ENCODE measurements around the gene RABGEF1.

DNA sequence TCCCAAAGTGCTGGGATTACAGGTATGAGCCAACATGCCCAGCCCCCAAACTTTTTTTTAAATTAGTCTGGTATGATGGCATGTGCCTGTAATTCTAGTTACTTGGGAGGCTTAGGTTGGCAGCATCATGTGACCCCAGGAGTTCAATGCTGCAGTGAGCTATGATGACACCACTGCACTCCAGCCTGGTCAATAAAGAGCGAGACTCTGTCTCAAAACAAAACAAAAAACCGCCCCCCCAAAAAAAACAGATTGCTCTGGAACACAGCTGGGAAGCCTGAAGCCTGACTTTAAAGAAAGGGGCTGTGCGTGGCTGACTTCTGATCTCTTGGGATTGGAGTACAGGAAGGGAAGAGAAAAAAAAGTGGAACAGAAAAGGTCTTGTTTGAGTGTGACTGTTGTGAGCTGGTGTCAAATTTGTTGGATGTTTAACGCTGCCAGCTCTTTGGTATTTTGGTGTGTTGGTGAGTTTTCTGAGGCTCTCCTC is 20.7 kb upstream of the TPST1 start:
- RRBS, result no CpG with 5 or more reads among the region's 4 CpGs

DNA sequence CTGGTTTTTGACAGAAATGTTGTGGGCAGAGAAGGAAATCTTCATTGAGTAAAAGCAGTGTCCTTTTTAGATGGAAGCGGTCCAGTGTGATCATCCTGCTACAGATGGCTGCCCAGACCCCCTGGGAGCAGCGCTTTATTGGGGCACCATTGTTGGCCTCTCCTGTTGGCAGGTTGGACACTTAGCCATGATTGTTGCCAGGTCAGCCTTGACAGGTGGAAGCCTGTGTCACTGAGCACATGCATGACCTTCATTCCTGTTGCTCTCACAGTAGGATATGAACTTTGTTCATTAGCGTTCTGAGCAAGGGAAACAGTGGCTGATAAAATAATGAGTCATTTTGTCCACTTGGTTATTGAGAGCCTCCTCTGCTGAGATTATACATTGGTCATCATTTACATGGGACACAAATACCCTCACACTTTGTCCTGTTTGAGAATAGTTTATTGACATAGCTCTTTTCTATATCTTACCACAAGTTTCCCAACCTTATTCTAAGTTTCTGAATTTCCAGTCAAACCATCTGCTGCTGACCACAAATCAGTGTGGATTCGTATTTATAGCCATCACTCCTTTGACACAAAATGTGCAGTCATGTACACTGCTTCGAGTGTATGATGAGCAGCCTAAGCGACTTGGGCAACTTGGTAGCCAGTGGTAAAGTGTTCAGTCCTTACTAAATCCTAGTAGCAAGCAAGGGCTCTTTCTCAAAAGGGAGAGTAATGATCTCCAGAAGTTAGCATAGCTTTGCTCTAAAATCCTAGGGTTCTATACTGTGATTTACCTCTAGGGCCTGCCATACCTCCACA is 102.6 kb downstream of the TPST1 start:
- RRBS, result no CpG with 5 or more reads among the region's 6 CpGs

DNA sequence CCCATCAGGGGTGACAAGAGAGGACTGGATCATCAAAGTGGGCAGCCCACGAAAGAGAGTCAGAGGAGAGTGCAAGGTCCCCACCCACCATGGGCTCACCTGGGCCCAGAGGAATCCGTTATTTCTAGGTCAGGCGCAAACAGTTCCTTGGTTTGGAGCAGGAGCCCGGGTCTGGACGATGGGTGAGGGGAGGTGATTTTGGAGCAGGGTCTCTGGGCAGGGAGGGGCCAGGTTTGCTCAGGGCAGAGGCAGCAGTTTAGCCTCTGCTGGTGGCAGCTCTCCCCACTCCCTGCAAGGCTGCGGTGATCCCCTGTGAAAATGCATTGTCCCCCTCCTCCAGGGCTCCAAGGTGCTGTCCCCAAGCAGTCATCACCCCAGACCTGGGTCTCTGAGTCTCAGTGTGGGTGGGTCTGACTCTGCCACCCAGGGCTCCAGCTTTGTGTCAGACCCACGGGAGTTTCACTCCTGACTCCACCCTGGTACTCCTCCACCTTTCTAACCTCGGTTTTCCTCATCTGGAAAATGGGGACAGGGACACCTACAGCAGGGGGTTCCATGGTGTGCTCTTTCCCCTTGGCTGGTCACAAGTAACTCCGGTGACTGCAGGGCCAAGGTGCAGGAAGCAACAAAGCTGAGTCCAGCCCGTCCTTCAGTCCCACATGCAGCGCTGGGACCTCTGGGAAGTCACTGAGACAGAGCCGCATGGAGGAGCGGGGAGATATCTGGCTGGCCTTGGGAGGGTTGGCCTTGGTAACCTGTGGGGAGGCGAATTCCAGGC is 42.0 kb upstream of the RABGEF1 start:
- RRBS, result no CpG with 5 or more reads among the region's 14 CpGs

GRCh38 chr7:66739983-66740846 is at the start of gene RABGEF1:
RABGEF1 (plus strand) TSS chr7:66740733.
- RRBS, result 1% methylated on average over 18 of the region's 76 CpGs

GRCh38 chr7:66921916-66922591 is 1.0 kb downstream of the TMEM248 start:
- RRBS, result no CpG with 5 or more reads among the region's 15 CpGs

- RRBS, result no CpG with 5 or more reads among the region's 17 CpGs
These were observed 29.9 kb downstream of the TMEM248 start for GRCh38 chr7:66950526-66951628.

DNA sequence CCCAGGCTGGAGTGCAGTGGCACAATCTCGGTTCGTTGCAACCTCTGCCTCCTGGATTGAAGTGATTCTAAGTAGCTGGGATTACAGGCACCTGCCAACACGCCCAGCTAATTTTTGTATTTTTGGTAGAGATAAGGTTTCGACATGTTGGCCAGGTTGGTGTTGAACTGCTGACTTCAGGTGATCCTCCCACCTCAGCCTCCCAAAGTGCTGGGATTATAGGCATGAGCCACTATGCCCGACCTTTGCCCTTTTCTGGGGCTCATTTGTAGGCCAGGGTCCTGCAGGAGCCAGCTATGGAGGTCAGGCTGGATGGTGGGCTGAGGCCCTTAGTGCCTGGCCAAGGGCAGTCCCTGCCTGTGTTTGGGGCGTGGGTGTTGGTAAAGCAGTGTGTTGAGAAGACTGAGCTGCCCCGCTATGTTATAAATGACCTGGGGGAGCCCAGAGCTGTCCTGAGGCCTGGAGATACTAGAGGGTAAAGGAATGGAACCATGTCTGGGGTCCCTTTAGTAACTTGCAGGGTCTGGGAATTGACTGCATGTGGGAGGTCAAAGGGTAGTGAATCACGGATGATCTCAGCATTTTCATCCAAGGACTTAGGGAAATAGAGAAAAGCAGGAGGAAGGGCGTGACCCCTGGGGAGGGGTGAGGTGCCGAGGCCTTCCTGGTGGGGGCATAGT is 31.2 kb downstream of the TMEM248 start:
- RRBS, result no CpG with 5 or more reads among the region's 10 CpGs

GRCh38 chr7:66975437-66975564 is 20.1 kb downstream of the SBDS start:
- RRBS, result no CpG with 5 or more reads among the region's 3 CpGs

GRCh38 chr7:67937472-67938139 is 660.9 kb downstream of the SPDYE21 start:
- RRBS, result no CpG with 5 or more reads among the region's 7 CpGs

- RRBS, result no CpG with 5 or more reads among the region's 4 CpGs
These were observed 737.9 kb downstream of the SPDYE21 start for GRCh38 chr7:68014726-68014925.

GRCh38 chr7:68543181-68543696 is 1055.0 kb upstream of the AUTS2 start:
- RRBS, result no CpG with 5 or more reads among the region's 6 CpGs

- RRBS, result no CpG with 5 or more reads among the region's 6 CpGs
These were observed 1036.2 kb upstream of the AUTS2 start for GRCh38 chr7:68562045-68562511.

- RRBS, result no CpG with 5 or more reads among the region's 13 CpGs
These were observed 63.7 kb upstream of the AUTS2 start for GRCh38 chr7:69534585-69534971.

- RRBS, result no CpG with 5 or more reads among the region's 3 CpGs
These were observed 47.5 kb downstream of the AUTS2 start for GRCh38 chr7:69645772-69646139.

DNA sequence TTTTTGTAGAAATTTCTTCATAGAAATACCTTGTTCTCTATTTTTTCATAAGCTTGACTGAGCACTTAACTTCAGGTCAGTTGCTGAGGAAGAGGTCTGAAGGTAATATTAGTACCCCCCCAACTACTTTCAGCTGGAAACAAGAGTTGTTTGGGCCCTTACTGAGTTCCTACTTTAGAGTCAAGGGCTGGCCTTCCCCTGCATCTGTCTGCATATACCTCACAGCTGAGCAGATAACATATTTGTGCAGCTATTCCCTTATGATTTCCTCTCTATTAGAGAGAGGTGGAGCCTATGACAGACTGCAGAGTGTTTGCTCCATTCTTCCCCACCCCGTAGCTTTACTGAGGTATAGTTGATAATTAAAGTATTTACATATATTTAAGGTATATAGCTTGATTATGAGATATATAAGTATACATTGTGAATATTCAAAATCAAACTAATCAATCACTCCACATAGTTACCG is 355.5 kb downstream of the AUTS2 start:
- RRBS, result no CpG with 5 or more reads among the region's 2 CpGs

GRCh38 chr7:70497396-70497931 is 634.5 kb upstream of the GALNT17 start:
- RRBS, result no CpG with 5 or more reads among the region's 6 CpGs

DNA sequence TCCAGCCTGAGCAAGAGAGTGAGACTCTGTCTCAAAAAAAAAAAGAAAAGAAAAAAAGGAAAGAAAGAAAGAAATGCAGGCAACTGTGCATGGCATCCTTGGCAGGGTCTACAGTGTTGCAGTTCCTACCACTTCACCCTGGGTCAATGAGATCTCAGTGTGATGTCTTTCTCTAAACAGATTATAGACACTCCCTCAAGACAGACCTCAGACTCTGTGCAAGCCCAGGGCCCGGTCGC is 471.9 kb upstream of the GALNT17 start:
- RRBS, result no CpG with 5 or more reads among the region's 2 CpGs

DNA sequence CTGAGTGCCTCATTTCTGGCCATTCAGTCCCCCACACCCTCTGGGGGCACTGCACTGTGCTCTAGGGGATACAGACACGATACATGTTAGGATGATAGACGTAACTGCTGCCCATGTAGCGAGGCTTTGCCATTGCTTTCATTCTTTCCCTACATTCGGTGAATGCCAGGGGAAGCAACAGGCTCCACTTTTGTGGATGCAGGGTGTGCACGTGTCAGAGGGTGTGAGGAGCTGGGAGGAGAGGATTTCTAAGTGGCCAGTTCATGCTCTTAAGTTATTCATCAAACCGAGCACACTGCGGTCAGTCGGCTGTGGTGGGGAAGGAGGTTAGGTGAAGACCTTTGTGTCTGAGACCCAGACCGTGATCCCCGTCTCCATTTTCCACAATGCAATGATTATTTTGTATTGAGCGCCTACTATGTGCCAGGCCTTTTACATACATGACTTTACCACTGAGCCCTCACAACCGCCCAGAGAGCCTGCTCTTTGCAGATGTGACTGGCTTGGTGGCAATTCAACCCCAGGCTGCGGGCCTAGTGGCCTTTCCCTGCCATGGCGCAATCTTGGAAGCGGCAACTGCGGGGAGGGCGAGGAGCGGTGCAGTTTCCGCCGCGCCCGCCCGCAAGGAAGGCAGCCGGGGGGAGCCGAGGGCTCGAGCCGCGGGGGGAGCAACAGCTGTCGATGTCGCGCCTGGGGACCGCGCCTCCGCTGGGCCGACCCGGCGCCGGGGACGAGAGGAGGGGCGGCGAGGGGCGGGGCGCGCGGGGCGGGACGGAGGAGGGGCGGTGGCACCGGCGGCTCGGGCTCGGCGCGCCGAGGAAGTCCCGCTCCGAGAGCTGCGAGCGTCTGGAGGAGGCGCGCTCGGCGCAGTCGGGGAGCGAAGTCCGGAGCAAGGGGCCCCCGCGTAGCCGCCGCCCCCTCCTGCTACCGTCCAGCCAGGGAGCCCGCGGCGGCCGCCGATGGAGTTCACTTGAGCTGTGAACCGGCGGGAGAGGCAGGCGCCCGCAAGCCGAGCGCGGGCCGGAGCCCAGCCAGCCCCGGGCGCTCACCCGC is 438.4 kb upstream of the GALNT17 start:
- RRBS, result under 1% methylated on average over 53 of the region's 87 CpGs

- RRBS, result no CpG with 5 or more reads among the region's 4 CpGs
These were observed 171.4 kb downstream of the GALNT17 start for GRCh38 chr7:71303409-71303777.

DNA sequence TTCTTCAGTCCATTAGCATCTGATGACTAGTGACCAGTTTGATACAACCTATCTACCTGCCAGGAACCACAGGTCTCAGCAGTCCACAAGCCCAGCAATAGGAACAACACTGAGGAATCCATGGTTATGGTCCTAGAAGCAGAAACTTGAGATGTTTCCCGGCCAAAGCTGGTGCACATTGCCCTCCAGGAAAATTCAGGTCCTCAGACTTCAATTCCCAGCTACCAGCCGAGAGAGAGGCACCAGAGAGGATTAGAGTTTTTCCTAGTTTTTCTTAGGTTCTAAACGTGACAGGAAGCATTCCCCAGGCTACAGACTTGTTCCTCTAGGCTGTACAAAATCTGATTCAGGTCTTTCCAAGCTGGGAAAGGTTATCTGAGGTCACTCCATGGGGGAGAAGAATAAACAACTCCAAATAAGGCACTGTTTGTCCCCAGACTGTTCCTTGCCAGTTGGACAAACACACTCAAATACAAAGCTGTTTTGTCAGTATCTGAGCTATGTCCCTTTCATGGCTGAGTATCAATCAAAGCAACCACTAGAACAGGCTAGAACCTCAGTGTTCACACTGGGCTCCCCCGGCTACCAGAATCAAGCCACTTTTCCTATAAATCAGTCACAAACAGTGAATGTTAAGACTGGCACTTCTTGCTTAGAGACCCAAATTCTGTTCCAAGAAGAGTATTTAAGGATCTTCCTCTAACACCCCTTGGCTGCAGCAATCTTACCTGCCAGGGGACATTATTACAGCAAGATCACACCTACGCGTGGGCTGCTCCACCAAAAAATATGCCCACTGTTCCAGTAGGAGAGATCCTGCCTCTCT is 259.4 kb downstream of the CALN1 start:
- RRBS, result no CpG with 5 or more reads among the region's 6 CpGs

Data from GM12891 (cell line).